ENCODE measurements around a stretch of chr17.

DNA sequence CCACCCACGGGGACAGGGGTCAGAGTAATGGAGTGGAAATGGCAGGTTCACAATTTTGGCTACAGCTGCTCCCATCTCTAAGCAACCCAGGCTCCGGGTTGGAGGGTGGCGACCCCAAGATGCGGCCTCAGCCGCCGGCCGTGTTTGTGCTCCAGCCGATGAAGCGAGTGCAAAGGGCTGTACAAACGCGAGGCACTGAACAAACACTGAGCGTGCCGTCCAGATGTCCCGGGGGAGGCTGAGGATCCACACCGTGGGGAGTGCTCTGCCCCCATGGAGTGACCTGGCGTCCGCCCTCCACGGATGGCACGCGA is 22.2 kb downstream of the SLC43A2 start:
- RRBS: no CpG with 5 or more reads among the region's 20 CpGs

DNA sequence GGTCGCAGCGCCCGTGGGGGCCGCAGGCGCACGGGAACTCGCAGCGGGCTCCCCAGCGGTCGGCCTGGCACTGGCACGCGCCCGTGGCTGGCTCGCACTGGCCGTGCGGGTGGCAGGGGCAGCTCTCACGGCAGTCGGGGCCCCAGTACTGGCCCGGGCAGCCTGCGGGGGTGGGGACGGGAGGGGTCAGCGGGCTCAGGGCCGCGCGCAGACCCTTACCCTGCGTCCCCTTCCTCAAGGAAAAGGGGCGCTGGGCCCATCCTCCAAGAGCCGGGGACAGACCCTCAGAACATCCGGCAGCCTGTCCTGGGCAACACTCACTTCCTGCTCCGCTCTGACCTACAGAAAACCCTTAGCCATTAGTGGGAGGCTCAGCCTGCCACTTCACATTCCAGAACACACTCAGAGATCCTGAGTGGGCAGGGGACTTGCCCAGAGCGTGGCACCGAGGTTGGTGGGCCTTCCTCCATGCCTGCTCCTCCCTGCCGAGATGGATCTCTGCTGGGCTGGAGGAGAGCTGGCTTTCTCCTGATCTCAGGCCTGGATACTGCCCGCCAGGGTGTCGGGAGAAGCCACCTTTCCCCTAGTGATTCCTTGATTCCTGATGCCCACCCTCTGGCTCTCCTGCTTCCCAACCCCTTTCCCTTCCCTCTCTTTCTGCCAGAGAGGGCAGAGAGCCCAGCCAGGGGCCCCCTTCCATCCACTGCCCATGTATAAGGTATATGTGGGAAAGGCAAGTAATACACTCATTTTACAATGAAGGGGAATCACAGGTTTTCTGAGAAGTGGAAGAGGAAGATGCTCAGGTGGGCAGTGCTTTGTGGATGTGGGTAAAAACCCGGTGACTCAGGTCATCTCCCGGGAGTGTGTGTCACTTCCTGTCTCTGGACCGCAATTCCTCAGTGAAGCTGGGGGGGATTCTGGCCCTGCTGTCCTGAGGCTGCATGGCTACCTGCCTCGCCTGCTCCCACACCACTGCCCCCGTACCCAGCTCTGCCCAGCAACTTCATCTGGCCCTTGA is 1.4 kb downstream of the SCARF1 start:
- RRBS: no CpG with 5 or more reads among the region's 40 CpGs

DNA sequence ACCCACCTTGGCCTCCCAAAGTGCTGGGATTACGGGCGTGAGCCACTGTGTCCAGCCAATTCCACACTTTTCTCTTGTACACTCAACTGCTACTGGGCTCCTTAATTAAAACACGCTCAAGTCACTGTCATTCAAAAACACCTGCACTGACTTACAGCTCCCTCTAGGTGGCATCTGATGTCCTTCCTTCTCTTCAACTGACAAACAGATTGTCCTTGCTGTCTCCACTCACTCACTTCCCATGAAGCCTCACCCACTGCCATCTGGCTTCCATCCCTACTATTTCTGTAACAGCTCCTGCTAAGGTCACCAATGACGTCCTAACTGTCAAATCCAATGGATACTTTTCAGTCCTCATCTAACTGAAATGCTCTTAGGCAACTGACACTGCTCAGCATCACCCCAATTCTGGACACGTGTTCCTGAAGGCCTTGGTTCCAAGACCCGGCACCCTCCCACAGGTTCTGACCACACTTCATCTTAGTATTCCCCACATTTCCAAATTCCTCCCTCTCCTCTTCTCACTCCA is 15.3 kb downstream of the PRPF8 start:
- RRBS: no CpG with 5 or more reads among the region's 6 CpGs

DNA sequence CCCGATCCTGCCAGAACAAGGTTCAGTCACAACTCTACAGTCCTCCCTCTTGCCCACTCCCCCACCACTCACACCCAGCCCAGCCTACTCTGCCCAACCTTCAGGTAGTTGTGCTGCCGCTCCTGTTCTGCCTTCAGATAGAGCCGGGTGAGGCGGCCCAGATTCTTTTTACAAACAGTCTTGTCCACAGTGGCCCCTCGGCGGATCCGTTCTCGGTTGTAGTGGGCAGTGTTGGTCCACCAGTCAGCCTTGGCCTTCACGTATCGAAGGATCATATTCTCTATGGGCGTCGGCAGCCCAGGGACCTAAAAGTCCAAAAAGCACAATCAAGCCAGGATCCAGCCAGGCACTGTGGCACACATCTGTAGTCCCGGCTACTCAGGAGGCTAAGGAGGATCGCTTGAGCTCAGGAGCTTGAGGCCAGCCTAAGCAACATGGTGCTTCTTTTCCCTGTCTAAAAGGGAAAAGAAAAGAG is 8.2 kb downstream of the PRPF8 start:
- RRBS: no CpG with 5 or more reads among the region's 14 CpGs

GRCh38 chr17:1736936-1737762 is 5.5 kb upstream of the SERPINF2 start:
- RRBS: no CpG with 5 or more reads among the region's 34 CpGs

DNA sequence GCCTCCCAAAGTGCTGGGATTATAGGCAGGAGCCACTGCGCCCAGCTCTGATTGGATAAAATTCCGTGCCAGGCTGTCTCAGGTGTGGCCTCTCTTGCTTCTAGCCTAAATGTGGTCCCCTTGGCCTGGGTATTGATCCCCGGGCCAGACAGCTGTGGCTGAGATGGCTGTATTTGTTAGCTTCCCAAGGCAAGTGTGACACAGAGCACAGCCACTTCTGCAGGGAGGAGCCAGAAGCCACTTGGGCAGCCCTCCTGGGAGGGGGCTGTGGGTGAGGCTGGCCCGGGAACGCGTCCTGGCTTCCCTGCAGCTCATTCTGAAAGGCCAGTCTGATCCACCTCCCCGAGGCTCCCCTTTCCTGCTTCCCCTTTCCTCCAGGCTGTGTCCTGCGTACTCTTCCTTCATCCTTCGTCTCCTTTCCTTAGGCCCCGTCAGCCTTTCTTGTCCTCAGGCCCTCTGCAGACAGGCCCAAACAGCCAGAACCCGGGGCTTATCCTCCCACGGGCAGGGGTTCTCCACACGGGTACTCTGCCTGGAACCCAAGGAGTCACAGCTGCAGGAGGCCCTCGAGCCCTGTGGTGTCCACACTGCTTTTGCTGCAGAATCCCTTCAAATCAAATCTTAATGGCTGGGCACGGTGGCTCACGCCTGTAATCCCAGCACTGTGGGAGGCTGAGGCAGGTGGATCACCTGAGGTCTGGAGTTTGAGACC is 8.0 kb downstream of the SERPINF2 start:
- RRBS: no CpG with 5 or more reads among the region's 16 CpGs

GRCh38 chr17:1752178-1753414 is 9.3 kb upstream of the SERPINF1 start:
- RRBS: no CpG with 5 or more reads among the region's 28 CpGs

GRCh38 chr17:1764203-1765062 is 2.6 kb downstream of the SERPINF1 start:
- RRBS: 75% methylated on average over 1 of the region's 18 CpGs

GRCh38 chr17:1773693-1774242 is 11.9 kb downstream of the SERPINF1 start:
- RRBS: no CpG with 5 or more reads among the region's 8 CpGs

DNA sequence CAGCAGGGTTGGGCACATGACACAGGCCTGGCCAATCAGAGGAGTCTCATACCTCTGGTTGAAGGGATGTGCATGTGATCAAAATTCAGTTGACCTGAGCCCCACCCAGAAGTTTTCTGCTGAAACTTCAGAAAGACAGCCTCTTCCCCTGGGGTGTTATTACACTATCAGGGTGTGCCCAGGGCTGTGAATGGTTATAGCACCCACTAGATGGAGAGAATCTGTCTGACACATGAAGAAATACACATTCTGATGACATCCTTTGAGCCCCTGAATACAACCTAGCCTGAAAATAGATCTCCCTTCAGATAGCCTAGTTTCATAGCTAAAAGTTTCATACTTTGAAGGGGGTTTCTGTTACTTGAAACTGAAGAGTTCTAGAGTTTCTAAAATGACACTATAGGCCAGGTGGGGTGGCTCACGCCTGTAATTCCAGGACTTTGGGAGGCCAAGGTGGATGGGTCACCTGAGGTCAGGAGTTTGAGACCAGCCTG is 6.0 kb downstream of the SMYD4 start:
- RRBS: no CpG with 5 or more reads among the region's 1 CpG

DNA sequence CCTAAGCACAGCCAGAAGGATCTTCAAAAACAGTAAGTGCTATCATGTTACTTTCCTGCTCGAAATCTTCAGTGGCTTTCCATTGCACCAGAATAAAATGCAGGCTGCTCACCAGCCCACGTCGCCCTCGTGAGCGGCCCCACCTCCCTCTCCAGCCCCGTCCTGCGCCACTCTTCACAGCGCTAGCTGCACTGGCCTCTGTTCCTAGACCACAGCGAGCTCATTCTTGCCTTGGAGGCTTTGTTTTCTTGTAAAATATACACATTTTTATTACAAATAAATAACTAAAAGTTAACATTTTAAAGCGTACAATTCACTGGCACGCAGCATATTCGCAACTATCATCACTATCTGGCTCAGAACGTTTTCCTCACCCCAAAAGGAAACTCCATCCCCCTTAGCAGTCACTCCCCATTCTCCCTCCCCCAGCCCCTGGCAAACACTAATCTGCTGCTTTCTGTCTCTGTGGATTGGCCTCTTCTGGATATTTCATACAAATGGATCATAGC is 64.8 kb downstream of the RTN4RL1 start:
- RRBS: no CpG with 5 or more reads among the region's 13 CpGs

DNA sequence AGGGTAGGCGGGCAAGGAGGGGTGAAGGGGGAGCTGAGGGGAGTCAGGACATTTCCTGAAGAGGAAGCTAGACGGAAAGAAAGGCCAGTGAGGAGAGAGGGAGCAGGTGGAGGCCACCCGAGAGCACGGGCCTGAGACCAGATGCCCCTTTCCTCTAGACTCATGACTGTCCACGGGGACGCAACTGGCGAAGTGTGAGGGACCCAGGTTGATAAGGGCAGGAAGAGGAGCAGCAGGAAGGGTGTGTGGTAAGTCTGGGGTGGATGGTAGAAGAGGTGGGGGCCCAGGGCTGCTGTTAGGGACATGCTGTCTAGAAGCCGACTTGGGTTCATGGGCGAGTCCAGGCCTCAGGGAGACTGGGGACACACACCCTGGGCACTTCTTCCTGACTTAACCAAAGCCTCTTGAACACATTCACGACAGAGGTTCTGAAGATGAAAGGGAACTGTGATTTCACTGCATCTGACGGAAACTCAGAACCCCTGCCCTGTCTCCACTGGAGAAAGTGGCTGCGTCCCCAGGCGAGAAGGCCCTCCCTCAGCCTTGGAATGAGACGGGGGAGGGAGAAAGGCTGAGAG is 5.8 kb downstream of the HIC1 start:
- RRBS: no CpG with 5 or more reads among the region's 14 CpGs

- RRBS: no CpG with 5 or more reads among the region's 18 CpGs
Observed at GRCh38 chr17:2068488-2069170, 13.7 kb downstream of the HIC1 start.

- RRBS: 97% methylated on average over 4 of the region's 26 CpGs
Observed at GRCh38 chr17:2174587-2175567, 120.0 kb downstream of the HIC1 start.

DNA sequence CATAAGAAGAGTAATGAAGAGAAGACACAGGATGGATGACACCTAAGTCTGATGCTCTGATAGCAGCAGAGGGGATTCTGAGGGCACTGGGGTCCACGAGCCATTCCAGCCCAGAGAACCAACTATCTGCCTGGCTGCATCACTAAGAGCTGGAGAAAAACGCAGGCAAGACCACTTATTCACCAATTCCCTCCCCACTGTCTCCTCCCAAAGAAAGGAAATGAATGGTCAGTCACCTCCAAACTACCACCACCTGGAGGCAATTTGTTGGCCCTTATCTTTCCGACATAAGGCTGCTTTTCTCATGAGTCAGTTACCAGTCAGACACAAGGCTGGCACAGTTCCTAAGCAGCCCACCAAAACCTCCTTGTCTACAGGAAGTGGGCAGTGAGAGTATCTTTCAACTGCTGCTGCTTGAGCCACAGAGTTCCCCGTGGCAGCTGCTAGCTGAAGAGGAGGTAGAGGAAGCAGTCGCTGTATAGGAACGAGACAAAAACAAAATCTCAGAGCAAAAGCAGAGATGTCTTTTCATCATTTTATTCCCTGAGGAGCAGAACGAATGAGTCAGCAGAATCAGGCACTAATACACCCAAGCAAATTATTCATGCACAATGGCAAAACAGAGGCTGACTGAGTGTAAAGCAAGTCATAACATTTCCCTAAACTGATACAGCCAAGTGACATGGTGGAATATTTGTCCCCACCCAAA is 111.1 kb downstream of the SMG6 start:
- RRBS: no CpG with 5 or more reads among the region's 7 CpGs

DNA sequence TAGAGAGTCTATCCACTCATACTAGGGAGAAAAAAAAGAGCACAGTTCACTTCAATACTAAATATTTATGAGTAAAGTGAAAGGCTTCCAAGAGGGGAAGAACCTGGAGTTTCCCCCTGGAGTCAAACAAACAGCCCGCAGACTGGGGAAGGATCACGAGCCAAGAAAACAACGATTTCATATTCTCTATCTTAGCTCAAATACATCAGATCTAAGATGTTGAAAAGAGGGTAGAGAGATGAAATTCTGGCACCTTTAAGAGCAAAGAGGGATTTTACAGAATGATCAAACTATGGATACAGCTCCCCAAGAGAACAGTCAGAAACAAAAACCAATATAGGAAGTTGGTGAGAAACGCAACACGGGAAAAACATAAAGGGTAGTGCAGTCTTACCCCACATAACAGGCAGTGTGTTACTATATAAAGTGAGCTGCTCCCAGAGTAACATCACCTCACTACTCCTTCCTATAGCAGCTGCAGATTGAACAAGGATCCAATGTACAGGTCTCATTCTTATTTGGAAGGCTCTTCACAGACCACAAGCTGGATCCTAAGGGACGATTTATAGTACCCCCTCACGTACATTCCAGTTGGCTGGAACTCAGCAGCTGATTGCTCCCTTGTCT is 39.8 kb downstream of the SMG6 start:
- RRBS: no CpG with 5 or more reads among the region's 7 CpGs

- RRBS: no CpG with 5 or more reads among the region's 11 CpGs
Observed at GRCh38 chr17:2299392-2299607, 4.3 kb downstream of the SMG6 start.

- RRBS: no CpG with 5 or more reads among the region's 7 CpGs
Observed at GRCh38 chr17:2323696-2324722, 12.2 kb downstream of the TSR1 start.

DNA sequence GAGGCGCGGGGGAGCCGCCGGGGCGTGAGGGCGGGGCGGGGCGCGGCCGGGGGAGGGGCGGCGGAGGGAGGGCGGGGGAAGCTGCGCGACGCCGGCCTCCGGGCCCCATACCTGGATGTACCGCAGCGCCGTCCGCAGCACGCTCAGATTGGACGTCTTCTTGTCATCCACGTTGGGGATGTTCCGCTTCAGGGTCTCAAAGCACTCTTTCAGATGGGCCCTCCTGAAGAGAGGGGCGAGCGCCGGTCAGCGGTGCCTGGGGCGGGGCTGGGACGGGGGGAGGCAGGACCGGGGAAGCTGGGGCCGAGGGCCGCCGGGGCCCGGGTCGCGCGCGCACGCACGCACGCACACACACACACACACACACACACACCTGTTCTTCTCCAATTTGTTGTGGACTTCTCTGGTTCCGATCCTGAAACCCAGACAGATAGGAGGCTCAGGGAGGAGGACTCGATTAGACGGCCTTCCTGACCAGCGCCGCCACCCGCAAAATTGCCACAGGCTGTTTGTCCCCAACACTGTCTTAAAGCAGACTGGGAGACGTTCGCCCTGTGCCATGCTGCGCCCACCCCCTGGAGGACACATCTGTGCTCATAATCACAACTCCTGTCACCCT is 6.8 kb downstream of the MNT start:
- RRBS: 4% methylated on average over 17 of the region's 53 CpGs

DNA sequence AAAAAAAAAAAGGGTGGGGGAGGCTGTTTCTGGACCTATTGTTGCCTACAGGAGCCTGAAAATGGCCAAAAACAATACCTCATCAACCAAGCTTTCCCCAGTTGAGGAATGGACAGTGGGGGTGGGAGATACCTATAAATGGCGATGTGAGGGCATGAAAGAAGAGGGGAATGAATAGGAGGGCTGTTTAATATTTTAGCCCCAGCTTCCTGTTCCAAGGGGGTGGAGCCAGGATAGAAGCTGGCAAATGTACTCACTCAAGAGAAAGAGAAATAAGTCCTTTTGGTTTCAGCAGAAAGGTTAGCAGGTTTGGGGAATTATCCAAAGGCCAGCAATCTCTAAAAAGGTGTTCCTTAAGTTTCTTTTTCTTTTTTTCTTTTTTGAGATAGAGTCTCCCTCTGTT is 3.5 kb upstream of the MNT start:
- RRBS: no CpG with 5 or more reads among the region's 1 CpG